H9 (cell line): Measurements from ENCODE around the genes PFDN1, PCDHB4, PCDHB16 and PCDHB12.

GRCh38 chr5:140038396-140039132 lies 4.5 kb downstream of the NRG2 start:
- PRO-cap = no peak

DNA sequence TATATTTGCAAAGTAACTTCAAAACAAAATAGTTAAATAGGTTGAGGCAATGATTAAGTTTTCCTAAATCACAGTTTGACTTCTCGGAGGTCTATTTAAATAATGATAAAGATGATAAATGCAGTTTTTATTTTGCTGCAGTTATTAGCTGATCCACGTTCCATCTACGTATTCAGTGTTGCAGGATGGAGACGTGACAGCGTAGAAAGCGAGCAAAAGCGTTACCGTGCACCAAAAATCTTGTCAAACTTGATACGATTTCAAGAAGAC lies 7.2 kb upstream of the PURA start:
- PRO-cap = no peak

GRCh38 chr5:140126898-140127837 lies 1.4 kb downstream of the IGIP start:
- PRO-cap = no peak

- PRO-cap = no peak
Measured at GRCh38 chr5:140180907-140181533, 6.0 kb downstream of the CYSTM1 start.

- PRO-cap = no peak
Measured at GRCh38 chr5:140190503-140190852, 15.5 kb downstream of the CYSTM1 start.

- PRO-cap = no peak
Measured at GRCh38 chr5:140259268-140260110, 43.4 kb downstream of the PFDN1 start.

GRCh38 chr5:140273268-140273851 lies 29.5 kb downstream of the PFDN1 start:
- PRO-cap = no peak

GRCh38 chr5:140302538-140303615 lies at the start of gene PFDN1:
Gene PFDN1 (minus strand): TSS chr5:140303101.
- PRO-cap = unidirectional peak, plus-strand start at chr5:140302659; bidirectional peak, plus-strand start at chr5:140303227, minus-strand start at chr5:140303090; bidirectional peak, plus-strand start at chr5:140303451, minus-strand start at chr5:140303446

GRCh38 chr5:140324227-140325464 lies 21.7 kb upstream of the PFDN1 start:
- PRO-cap = no peak

- PRO-cap = no peak
Measured at GRCh38 chr5:140342179-140343332, 3.8 kb downstream of the HBEGF start.

- PRO-cap = no peak
Measured at GRCh38 chr5:140343995-140344474, 2.4 kb downstream of the HBEGF start.

GRCh38 chr5:140438144-140438795 lies 36.6 kb downstream of the ANKHD1 start:
- PRO-cap = no peak

- PRO-cap = no peak
Measured at GRCh38 chr5:140452869-140453271, 51.2 kb downstream of the ANKHD1 start.

- PRO-cap = no peak
Measured at GRCh38 chr5:140602956-140603341, 30.0 kb downstream of the CD14 start.

- PRO-cap = no peak
Measured at GRCh38 chr5:140633792-140634031, 737 bp upstream of the CD14 start.

DNA sequence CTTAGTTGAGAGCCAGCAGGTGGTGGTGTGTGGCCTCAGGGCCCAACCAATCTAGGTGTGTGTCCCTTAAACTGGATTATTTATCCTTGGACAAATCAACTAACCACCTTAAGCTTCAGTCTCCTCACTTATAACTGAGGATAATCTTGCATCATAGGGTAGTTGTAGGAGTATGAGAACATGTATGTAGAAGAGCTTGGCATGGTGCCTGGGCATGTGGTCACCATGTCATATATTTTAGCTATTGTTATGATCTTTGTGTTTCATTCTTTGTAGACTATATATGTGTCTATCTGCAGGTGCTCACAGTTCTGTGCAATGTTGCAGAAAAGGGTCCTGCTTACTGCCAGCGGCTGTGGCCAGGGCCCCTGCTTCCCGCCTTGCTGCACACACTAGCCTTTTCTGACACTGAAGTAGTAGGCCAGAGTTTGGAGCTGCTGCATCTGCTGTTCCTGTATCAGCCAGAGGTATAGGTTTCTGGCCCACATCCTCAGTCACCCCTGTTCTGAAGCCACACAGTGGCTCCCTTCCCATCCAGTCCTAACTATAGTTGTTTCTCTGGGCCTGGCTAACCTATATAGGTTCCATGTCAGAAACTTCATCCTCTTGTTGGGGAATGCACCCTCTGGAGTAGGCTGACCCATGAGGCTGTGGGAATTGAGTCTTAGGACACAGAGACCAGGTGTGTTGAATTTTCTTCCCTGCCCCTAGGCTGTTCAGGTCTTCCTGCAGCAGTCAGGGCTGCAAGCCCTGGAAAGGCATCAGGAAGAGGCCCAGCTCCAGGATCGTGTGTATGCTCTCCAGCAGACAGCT lies 3.0 kb downstream of the NDUFA2 start:
- PRO-cap = no peak

- PRO-cap = bidirectional peak, plus-strand start at chr5:140986442, minus-strand start at chr5:140986289
Measured at GRCh38 chr5:140986126-140986536, 19.9 kb downstream of the PCDHAC2 start.

GRCh38 chr5:141121625-141121929 lies at the start of gene PCDHB4:
Gene PCDHB4 (plus strand): TSS chr5:141121818.
- PRO-cap = no peak

- PRO-cap = unidirectional peak, plus-strand start at chr5:141182409
Measured at GRCh38 chr5:141182246-141182870, at the start of gene PCDHB16. Gene PCDHB16 (plus strand): TSS chr5:141182387.

DNA sequence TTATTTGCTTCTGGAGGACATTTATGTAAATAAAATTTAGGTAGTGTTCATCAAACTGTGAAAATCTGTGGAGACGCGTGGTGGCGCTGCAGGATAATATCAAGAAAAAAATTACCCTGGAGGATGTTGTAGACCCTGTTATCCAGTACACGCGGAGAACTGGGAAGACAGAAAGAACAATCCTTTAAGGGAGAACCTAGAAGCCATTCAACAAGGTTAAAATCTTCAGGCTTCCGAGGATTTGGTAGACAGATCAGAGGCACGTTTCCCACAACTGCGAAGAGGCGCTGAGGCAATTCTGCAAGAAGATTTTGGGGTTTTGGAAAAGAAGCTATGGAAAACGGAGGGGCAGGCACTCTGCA lies at the start of gene PCDHB12:
Gene PCDHB12 (plus strand): TSS at position 145 of the 362 bp plus-strand sequence.
- PRO-cap = unidirectional peak, plus-strand start at position 145 of the sequence